Measurements from ENCODE around the genes GALM, TMEM178A and THUMPD2.

GRCh38 chr2:37923679-37924078 lies 1.4 kb upstream of the RMDN2 start:
- PRO-cap = no peak
- RAMPAGE, long total RNA = no peak

GRCh38 chr2:38071423-38071911 lies 4.5 kb downstream of the CYP1B1 start:
- PRO-cap = no peak
- RAMPAGE, long total RNA = no peak

- PRO-cap = no peak
- RAMPAGE, long total RNA = no peak
Measured at GRCh38 chr2:38138284-38138820, 62.4 kb upstream of the CYP1B1 start.

- PRO-cap = no peak
- RAMPAGE, long total RNA = no peak
Measured at GRCh38 chr2:38499720-38500244, 102.9 kb downstream of the HNRNPLL start.

DNA sequence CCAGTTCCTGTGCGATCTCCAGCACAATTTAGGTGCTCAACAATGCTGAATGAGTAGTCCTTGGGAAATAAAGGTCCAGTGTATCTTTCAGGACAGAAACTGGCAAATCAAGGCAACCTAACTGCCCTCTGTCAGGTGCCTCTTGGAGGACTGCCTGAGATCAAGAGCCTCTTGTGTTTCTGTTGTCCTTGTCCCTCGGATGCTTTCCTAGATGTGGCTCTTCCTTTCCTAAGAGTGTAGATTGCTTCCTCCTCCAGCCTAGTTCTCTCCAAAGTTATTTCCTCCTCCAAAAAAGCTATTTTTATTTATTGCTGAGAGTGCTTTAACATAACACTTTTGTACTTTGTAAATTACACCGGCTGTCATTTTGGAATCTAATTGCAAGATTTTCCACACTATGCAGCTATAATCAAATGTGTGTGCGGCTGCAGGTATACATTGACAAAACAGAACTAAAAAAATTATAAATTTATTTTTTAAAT lies 1.3 kb upstream of the HNRNPLL start:
- PRO-cap = no peak
- RAMPAGE, long total RNA = no peak

- PRO-cap = no peak
- RAMPAGE, long total RNA = no peak
Measured at GRCh38 chr2:38666046-38666980, at the start of gene GALM. Gene GALM, plus strand, starts transcription at chr2:38666114.

DNA sequence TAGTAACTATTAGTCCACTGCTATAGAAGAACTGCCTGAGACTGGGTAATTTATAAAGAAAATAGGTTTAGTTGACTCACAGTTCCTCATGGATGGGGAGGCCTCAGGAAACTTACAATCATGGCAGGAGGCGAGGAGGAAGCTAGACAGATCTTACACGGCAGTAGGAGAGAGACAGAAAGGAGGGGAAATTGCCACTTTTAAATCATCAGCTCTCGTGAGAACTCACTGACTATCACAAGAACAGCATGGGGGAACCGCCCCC lies 5.3 kb downstream of the GALM start:
- PRO-cap = no peak
- RAMPAGE, long total RNA = no peak

DNA sequence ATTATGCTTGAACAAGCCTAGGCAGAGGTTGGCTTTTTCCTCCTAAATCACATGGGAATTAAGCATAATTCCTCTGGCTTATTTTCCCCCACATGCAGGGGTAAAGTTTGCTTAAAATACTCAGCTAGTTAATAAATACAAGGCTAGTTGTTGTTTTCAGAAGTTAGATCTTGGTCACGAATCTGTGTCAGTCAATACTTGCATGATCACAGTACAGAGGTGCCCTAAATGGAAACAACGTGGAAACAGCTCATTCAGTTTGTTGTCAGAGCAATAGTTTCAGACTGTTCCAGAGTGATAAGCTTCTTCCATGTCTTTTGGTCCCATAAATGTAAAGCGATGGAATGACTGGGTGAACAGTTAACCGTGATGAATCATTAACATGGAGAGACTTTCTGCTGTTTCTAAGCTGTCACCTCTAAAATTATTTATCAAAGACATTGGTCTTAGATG lies 16.5 kb downstream of the GEMIN6 start:
- PRO-cap = no peak
- RAMPAGE, long total RNA = no peak

DNA sequence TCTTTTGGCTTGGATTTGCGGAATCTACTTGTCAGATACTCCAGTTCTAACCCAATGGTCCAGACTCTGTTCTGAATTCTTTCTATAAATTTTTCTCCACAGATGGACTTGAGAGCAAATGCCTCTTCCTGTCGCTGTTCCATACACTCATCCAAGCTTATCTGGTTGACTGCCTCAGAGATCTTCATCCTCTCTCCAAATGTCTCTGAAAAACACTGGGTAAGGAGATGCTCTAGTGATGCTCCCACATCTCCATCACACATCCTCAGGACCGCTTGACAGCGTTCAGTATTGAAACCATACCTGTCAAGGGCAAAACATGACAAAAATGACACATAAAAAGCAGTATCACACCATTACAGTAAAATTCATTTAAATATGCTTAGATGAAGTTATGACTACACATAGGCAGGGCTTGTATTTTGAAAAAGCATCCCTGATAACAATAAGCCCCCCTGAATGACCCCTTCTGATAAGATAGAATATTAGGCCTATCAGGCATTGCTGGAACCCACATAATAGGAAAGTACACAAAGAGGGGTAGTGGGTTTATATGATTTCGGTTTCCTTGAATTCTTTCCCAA lies 14.1 kb downstream of the DHX57 start:
- PRO-cap = no peak
- RAMPAGE, long total RNA = no peak

DNA sequence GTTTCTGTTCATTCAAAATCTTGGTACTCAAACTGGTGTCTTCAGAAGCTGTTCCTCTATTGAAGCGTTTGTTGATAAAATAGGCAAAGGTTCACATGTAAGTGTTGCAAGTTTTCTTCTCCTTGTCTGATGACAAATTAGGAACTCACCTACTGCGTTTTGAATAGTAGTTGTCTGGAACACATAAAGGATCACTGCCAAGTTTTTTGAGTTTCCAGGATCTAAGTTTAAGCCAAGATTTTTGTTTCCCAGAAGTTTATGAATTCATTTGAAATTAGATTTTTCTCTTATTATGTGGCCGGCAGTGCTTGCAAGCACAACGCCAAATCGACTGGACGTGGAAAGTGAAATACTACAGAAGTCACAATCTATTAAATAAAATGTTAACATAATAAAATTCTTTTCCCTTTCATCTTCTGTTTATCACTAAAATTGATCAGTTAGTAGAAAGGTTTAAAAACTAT lies 85.4 kb downstream of the ARHGEF33 start:
- PRO-cap = no peak
- RAMPAGE, long total RNA = no peak

DNA sequence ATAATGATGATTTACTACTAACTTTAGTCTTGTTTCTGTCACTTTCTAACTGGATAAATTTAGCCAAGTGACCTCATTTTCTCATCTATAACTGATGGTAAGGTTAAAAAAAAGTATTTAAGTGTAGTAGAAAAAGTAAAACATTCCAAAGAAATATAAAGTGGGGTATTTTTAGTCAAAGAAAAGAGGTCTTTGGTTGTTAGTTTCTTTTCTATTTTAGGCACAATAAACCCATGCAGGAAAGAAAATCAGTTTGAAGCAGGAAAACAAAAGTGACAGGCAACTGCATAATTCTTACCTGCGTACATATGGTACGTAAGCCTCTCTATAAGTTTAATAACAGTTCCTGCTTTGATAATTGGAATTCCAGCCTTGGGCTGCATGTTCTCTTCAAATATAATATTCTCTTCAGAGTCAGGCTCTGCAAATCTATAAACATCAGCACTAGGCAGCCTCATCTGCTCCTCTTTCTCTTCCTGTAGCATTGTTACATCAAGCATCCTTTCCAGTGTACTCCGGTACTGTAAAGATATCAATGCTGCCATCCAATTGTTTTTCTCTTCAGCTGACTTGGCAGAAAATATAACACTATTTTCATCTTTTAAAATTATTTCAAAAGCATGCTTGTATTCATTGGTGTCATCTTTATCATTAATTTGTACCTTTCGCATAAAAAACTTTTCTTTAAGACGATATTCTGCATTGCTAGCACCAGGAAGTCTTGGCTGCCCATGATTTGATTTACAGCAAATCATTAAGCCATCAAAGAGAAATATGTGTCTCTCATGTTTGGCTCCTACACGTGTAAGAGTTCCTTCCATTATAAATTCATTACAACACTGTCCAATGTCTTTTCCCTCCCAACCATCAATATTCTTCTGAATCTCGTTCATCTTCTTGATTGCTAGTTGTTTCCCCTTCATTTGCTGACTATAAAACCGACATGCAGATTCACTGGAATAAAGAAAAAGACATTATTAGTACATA lies 98.3 kb downstream of the SOS1 start:
- PRO-cap = no peak
- RAMPAGE, long total RNA = no peak

DNA sequence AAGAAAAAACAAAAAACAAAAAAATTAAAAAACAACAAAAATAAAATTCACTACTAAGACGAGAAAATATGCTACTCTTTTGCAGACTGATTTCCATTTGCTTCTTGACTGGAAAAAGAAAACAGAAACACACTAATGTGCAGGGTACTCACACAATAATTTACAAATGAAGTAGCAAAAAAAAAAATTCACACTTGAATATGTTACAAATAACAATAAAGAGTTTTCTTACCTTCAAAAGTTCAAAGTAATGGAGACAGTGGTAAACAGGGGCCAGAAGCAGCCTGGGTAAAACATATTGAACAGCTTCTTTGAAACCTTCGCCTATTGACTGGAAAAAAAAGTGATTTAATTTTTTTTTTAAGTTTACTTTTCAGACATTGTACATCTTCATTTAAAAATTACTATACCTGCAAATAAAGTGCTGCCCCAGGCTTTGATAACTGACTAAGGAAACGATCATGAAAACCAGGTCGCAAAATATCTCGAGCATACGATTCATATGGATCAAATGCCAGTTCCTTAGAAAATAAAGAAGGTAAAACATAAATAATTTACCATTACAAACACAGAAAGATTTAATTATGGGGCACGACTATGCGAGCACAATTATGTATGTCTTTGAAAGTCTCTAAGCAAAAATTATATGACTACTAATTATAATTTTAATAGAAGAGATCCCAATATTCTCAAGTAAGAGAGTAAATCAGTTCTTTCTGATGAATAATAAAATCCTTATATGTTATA lies 85.7 kb downstream of the SOS1 start:
- PRO-cap = no peak
- RAMPAGE, long total RNA = no peak

- PRO-cap = no peak
- RAMPAGE, long total RNA = no peak
Measured at GRCh38 chr2:39141061-39141866, 20.4 kb upstream of the SOS1 start.

- PRO-cap = no peak
- RAMPAGE, long total RNA = no peak
Measured at GRCh38 chr2:39377411-39378129, 59.5 kb downstream of the MAP4K3 start.

DNA sequence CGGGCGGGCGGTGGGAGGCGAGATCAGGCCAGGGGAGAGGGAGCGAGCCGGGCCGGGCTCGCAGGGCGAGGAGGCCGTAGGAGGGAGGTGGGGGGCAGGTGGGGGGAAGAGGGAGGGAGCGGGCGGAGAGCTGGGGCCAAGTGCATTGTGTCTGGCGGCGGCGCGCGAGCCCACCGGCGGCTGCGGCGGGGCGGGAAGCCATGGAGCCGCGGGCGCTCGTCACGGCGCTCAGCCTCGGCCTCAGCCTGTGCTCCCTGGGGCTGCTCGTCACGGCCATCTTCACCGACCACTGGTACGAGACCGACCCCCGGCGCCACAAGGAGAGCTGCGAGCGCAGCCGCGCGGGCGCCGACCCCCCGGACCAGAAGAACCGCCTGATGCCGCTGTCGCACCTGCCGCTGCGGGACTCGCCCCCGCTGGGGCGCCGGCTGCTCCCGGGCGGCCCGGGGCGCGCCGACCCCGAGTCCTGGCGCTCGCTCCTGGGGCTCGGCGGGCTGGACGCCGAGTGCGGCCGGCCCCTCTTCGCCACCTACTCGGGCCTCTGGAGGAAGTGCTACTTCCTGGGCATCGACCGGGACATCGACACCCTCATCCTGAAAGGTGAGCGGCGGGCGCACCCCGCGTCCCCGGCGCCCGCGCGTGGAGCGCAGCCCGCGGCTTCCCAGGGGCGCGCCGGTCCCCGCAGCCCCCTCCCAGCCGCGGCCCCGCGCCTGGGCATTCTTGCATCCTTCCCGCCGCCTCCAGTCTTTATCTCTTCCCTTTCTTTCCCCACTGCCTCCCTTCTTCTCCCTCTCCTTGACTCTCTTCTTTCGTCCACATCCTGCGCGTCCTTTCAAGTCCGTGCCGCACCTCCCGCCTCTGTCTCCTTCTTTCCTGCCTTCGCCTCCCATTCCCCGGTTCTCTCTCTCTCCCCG lies at the start of gene TMEM178A:
TSS of gene TMEM178A (plus strand) at position 143 of the 914 bp plus-strand sequence.
- PRO-cap = no peak
- RAMPAGE, long total RNA = no peak

DNA sequence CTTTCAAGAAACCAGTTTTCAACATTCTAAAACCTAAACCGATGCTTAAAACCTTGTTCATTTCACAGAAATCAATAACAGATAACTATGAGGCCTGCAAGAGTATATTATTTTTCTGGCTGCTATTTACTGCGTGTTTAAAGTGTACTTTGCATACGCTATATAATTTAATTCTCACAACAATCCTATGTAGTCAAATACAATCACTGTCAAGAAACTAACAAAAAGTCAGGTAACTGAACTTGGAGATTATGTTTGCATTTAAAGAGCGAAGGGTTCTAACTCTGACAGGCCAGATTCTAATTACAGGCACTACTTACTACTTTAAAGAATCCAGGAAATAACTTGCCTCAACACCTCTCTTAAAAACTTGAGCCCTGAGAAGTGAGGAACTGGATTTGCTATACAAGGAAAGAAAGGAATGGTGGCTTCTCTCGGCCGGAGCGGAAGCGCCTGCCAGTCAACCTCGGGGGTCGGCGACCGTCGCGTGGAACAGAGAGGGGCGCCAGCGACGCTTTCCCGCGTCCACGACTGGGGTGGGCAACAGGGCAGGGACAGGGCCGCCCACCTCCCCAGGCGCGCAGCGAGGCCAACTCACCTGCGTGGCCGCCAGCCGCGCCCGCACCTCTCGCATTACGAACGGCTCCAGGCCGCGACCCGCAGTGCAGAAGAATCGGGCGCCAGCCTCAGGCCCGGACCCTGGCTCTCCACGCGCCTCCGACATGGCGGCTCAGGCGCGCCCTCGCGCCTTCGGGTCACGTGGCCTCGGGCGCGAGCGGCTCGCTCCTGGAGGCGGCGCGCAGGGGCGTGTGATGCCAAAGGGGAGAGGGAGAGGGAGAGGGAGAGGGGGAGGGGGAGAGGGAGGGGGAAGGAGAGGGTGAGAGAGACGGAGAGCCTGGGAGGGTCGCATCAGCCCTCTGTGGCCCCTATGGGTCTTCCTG lies at the start of gene THUMPD2:
TSS of gene THUMPD2 (minus strand) at position 743 of the 941 bp plus-strand sequence.
- PRO-cap = no peak
- RAMPAGE, long total RNA = no peak

GRCh38 chr2:39780727-39781361 lies 1.8 kb upstream of the THUMPD2 start:
- PRO-cap = no peak
- RAMPAGE, long total RNA = no peak

DNA sequence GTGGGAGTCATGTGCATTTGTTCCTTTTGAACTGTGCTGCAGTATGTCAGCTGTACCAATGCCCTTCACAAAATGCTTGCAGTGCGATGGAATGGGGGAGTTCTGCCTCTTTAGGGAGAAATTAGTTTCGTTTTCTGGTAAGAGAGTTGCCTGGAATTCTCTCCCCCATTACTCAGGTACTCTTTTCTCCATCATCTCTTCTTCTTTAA lies 2.2 kb upstream of the THUMPD2 start:
- PRO-cap = no peak
- RAMPAGE, long total RNA = no peak

GRCh38 chr2:40250961-40251628 lies 200.8 kb downstream of the SLC8A1 start:
- PRO-cap = no peak
- RAMPAGE, long total RNA = no peak

DNA sequence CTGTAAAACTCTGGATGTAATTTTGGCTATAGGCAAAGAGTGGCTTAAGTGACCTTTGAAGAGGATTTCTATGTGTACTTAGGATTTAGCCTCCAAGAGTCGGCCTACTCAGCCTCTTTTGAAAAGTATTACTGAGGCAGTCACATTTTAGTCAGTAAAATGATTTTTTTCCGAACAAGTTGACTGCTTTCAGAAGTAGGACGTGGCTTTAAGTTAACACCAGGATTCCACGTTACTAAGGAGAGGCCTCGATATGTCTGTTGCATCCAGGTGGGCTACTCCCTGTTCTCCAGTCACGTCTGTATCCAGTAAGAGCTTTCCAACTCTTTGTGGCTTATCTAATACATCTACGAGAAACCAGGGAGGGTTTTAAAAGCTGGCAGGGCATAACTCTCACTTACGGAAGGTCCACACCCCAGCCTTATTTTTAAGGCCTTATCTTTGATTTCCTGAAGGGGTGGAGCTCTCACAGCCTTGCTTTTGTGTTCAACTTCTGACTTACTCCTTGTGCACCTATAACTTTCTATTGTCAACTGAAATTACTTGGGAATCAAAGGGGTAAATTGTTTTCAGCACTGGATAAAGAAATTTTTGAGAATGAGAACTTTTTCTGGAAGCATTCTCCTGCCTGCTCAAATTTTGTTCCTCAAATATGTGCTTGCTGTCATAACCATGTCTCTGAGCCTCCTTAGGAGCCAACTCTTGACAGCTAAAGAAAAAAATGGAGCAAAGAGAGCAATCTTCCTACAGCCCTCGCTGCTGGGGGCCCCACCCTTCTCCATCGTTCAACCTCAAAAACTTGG lies 99.1 kb downstream of the SLC8A1 start:
- PRO-cap = no peak
- RAMPAGE, long total RNA = no peak

Data from spinal cord (tissue), 3 donors.